Jurkat, Clone E6-1 (cell line): ENCODE results near the gene SLC1A4.

GRCh38 chr2:64628763-64629383 is 24.8 kb downstream of the SERTAD2 start:
- RRBS, result no CpG with 5 or more reads among the region's 9 CpGs

- RRBS, result no CpG with 5 or more reads among the region's 4 CpGs
Observed at GRCh38 chr2:64651536-64651936, 2.2 kb downstream of the SERTAD2 start.

DNA sequence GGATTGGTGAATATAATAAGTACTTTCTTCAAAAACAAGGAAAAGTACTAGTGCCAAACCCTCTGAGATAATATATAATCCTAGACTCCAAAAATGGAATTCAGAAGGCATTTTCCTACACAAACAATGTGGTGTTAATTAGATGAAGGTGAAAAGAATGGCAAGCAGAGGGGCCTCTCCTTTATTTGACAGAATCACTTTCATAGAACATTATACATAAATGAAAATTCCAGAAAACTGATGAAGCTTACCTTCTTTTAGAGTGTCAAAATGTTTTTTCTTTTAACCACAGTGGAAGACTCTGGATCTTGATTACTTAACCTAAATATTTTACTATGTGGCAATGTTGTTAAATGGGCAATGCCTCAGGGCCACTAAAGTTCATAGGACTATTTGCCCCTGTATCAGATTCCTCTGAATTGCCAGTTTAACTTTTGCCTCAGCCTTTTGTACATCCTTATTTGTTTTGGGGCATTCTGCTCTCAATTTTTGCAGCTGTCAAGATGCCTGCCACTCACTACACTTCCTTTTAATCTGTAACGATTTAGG is 31.6 kb upstream of the SERTAD2 start:
- RRBS, result no CpG with 5 or more reads among the region's 1 CpG

- RRBS, result no CpG with 5 or more reads among the region's 3 CpGs
Observed at GRCh38 chr2:64727046-64727803, 73.5 kb upstream of the SERTAD2 start.

DNA sequence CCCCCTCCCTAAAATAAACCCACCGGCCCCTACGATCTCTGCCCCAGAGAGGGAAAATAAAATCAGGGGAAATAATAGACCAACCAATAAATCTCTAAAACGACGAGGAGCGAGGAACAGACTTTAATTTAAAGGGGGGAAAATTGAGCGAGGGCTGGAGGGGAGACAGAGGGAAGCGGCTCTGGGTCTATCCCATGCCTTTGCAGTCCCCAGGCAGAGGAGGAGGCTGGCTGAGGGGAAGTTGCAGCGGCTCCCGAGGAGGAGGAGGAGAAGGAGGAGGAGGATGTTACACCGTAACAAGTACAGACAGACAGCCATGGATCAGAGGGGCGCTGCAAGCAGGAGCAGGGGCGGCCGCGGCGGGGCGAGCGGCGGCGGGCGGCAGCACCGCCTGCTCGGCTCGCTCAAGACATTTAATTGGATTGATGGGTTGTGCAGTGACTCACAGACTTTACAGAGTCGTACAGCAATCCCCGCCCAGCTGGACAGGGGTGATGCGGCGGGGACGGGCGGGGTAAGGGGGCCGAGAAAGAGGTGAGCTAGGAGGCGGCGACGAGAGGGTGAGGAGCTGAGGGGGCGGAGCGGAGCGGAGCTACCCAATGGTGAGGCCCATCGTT is 96.9 kb upstream of the SERTAD2 start:
- RRBS, result no CpG with 5 or more reads among the region's 37 CpGs

DNA sequence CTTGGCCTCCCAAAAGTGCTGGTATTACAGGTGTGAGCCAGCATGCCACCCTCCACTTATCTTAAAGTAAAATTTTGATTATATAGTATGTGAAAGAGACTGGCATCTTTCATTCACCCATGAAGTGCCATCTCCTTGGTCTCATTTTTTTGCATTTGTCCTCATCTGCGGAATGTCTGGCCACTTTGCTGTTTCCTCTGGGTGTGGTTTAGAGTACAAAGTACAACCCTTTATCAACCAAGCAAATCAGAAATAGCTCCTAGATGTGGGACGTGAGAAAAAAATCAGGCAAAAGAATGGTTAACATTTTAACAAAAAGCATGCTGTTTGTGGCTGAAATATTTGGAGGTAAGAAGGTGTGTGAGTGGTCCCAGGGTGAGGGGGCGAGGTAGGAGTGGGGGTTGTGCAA is 115.7 kb upstream of the SERTAD2 start:
- RRBS, result no CpG with 5 or more reads among the region's 3 CpGs

DNA sequence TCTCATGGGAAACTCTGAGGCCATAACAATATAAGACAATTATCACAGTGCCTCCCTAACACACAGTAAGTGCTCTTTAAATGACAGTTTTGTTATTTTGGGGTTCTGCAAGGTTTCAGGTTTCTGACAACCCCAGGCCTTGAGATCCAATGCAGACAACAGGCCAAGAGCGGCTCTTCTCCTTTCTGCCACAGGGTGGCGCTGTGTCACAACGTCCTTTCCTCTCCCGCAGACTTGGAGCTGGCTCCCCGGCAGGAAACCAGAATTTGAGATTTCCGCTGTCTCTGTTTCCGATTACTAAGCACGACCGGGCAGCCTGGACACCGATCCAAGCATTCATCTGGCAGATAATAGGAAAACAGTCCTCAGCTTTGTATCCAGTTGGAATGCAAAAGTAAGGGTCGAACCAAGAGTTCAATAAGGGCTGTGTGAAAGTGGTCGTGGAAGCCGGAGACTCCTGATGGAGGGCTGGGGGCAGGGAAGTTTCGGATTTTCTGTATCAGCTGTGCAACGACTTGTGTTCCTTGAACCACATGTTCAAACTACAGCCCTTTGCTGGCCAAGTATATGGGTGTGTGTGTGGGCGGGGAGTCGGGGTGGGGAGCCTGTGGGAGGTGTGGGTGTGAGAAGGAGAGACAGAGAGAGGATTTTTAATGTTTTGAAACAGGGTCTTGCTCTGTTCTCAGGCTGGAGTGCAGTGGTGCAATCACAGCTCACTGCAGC is 71.4 kb upstream of the SLC1A4 start:
- RRBS, result 2% methylated on average over 5 of the region's 17 CpGs

GRCh38 chr2:64988577-64989545 is at the start of gene SLC1A4:
Gene SLC1A4 (plus strand): TSS chr2:64989399.
- RRBS, result 2% methylated on average over 51 of the region's 108 CpGs

- RRBS, result 1% methylated on average over 23 of the region's 40 CpGs
Observed at GRCh38 chr2:64989546-64989855, 302 bp downstream of the SLC1A4 start.

- RRBS, result no CpG with 5 or more reads among the region's 1 CpG
Observed at GRCh38 chr2:65053246-65053593, 3.0 kb upstream of the CEP68 start.

DNA sequence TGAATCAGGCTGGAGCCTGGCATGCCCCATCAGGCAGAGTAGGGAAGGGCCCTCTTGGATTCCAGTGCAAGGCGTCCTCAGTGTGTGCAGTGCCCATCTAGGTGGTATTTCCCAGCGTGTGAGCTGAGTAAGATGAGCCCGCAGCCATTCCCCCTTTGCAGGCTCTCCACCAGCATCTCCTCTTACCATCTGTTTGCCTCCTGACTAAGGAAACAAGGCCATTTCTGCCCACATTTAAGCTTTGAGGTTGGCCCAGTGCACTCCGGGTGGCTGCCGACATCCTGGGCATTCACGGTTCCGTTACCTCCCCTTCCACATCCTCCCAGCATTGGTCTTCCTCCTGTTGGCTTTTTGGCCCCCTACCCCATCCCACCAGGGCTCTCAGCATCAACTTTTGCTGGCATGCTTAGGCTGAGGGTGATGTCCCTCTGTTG is 11.7 kb downstream of the CEP68 start:
- RRBS, result no CpG with 5 or more reads among the region's 7 CpGs

- RRBS, result no CpG with 5 or more reads among the region's 10 CpGs
Observed at GRCh38 chr2:65070001-65070922, 14.0 kb downstream of the CEP68 start.

- RRBS, result no CpG with 5 or more reads among the region's 4 CpGs
Observed at GRCh38 chr2:65084127-65085274, 28.3 kb downstream of the CEP68 start.

GRCh38 chr2:65268933-65269507 is 41.4 kb downstream of the ACTR2 start:
- RRBS, result no CpG with 5 or more reads among the region's 5 CpGs

- RRBS, result no CpG with 5 or more reads among the region's 16 CpGs
Observed at GRCh38 chr2:65300942-65301604, 73.4 kb downstream of the ACTR2 start.

DNA sequence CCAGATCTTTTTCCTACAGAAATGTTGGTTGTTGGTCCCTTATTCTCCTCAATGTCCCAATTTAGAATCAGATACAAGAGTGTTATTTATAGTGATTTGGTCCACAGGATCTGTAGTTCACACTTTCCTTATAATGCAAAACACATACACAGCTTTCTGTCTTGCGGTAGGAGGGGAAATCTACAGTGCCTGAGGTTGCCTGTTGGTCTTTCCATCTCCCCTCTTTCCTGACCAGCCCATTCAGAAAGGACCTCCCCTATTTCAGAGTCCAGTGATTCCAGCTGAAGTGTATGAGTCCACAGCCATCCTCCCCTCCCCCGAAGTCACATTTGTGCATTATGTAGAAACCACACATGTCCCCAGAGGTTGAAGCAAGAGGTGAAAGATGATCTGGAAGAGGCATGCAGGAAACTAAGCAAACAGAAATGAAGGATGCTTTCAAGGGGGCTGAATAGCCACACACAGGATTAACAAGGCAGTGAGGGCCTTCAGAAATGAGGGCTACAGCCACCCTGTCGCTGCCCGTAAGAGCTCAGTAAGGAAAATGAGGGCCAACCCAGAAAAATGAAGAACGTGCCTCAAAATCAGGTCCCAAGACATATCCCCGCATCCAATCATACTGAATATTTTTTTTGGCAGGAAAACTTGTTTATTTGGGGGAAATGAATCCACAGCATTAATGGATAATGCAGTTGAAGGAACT is 61.7 kb downstream of the SPRED2 start:
- RRBS, result no CpG with 5 or more reads among the region's 6 CpGs

GRCh38 chr2:65389845-65390504 is 42.4 kb downstream of the SPRED2 start:
- RRBS, result no CpG with 5 or more reads among the region's 8 CpGs

- RRBS, result 0% methylated on average over 3 of the region's 23 CpGs
Observed at GRCh38 chr2:65431690-65431912, 798 bp downstream of the SPRED2 start.

- RRBS, result no CpG with 5 or more reads among the region's 1 CpG
Observed at GRCh38 chr2:65455509-65455855, 23.1 kb upstream of the SPRED2 start.